AG09309 (cell line): Measurements from ENCODE around the gene STARD3NL.

GRCh38 chr7:37230343-37230616 is 218.4 kb downstream of the ELMO1 start:
- RRBS: no CpG with 5 or more reads among the region's 3 CpGs

DNA sequence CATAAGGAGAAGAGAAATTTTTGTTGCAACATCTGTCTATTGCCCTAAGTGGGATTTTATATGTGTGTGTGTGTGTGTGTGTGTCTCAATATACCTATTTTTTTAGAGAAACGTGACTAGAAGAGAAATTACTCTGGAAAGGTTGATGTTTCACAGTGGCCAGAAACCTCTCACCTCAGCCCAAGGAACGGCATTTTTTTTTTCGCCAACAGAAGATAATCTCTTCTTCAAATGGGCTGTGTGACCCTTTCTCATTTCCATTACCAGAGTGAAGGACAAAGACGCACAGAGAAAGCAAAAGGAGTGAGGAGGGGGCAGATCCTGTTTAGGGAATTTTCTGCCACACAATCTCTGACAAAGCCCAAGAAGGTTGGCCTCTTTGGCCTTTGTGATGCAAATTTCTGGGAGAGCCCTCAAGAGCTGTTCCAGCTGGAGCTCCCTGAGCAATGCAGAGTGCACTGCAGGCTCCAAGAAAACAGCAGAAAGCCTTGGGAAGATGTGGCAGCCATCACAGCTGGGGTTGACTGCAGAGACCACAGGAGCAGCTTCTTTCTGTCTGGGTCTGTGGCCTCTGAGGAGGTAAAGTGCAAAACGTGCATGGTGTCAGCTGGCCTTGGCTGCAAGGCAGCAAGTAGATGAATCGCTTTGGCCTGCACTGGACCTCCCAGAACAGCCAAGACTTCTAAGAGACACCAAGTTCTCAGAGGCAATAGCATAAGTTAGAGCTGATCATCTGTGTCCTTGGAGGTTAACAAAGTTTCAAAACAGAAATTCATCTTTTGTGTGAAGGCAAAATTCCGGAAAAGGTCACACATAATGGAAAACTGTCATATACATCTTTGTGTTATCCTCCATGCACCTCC is 200.3 kb downstream of the ELMO1 start:
- RRBS: no CpG with 5 or more reads among the region's 7 CpGs

GRCh38 chr7:37385510-37386307 is 63.0 kb downstream of the ELMO1 start:
- RRBS: 32% methylated on average over 2 of the region's 12 CpGs

- RRBS: no CpG with 5 or more reads among the region's 7 CpGs
Observed at GRCh38 chr7:37390051-37390389, 58.6 kb downstream of the ELMO1 start.

- RRBS: 71% methylated on average over 2 of the region's 24 CpGs
Observed at GRCh38 chr7:37492123-37492660, 43.5 kb upstream of the ELMO1 start.

GRCh38 chr7:37690151-37690530 is 6.6 kb downstream of the GPR141 start:
- RRBS: no CpG with 5 or more reads among the region's 10 CpGs

GRCh38 chr7:38177584-38178694 is at the start of gene STARD3NL:
STARD3NL (plus strand) TSS chr7:38178245.
- RRBS: 2% methylated on average over 9 of the region's 67 CpGs

DNA sequence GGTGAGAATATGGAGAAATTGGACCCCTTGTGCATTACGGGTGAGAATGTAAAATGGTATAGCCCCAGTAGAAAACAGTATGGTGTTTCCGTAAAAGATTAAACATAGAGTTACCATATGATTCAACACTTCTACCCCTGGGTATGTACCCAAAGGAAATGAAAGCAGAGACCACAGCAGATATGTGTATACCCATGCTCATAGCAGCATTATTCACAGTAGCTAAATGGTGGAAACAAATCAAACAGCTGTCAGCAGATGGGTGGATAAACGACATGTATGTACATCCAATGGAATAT is 42.4 kb downstream of the STARD3NL start:
- RRBS: no CpG with 5 or more reads among the region's 3 CpGs

- RRBS: no CpG with 5 or more reads among the region's 3 CpGs
Observed at GRCh38 chr7:38245480-38245906, 67.4 kb downstream of the STARD3NL start.

GRCh38 chr7:38300149-38300720 is 122.2 kb downstream of the STARD3NL start:
- RRBS: no CpG with 5 or more reads among the region's 10 CpGs

GRCh38 chr7:38306792-38307335 is 128.8 kb downstream of the STARD3NL start:
- RRBS: no CpG with 5 or more reads among the region's 2 CpGs

- RRBS: no CpG with 5 or more reads among the region's 2 CpGs
Observed at GRCh38 chr7:38576402-38576601, 54.9 kb downstream of the AMPH start.

GRCh38 chr7:39085519-39086279 is 108.0 kb downstream of the POU6F2 start:
- RRBS: no CpG with 5 or more reads among the region's 16 CpGs

GRCh38 chr7:39952285-39952854 is 2.3 kb downstream of the CDK13 start:
- RRBS: no CpG with 5 or more reads among the region's 2 CpGs

DNA sequence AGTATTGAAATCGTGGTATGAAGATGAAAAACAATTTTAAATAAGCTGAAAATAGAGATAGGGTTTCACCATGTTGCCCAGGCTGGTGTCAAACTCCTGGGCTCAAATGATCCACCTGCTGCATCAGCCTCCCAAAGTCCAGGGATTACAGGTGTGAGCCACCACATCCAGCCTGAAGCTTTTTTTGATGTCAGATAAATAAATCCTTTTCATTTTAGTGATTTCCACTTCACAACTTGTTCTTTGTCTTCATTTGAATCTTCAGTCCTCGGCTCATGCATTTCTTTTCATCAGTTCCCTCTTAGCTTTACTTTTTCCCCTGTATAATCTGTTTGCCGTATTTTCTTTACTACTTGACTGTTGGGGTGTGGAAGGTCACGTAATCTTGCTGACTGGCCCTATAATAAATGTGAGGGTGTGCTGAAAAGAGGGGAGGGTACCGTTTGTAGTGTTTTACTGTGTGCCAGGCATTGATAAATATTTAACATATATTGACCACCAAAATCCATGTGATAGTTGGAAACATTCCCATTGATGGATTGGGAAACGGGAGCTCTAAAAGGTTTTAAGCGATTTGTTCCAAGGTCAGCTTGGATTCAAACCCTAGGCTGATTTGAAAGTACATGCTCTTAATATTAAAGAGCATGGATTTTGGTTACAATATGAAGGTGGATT is 4.8 kb downstream of the CDK13 start:
- RRBS: no CpG with 5 or more reads among the region's 7 CpGs

GRCh38 chr7:39972377-39972645 is 22.3 kb downstream of the CDK13 start:
- RRBS: no CpG with 5 or more reads among the region's 1 CpG

DNA sequence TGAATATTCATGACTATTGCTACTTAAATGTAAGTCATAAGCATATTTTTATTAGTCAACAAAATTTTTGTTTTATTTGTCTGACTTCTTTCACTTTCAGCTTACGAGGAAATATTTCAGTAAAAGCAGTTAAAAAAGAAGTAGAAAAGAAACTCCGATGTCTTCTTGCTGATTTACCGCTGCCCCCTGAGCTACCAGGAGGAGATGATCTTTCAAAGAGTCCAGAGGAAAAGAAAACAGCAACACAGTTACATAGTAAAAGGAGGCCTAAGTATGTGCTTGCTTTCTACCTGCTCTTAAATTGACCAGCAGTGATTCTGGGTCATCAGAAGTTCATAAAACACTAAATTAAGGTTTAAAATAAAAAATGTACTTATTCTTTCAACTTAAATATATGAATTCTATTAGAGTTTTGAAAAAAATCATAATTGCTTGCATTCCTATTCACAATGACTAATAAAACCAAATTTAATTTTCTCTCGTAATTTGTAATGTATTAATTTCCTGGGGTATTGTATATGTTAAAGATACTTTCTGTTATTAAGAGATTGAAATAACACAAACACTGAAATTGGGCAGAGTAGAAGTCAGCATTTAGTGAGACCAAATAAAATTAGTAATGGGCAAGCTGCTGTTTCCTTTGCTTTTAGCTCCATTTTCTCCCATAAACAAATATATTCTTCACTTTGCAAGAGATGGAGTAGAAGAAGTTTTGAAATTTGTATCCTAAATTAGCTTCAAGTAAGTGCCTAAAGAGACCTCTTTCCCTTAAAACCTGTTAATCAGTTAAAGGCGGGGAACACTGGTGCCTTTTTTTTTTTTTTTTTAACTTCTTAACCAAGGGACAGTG is 47.6 kb downstream of the CDK13 start:
- RRBS: no CpG with 5 or more reads among the region's 5 CpGs

DNA sequence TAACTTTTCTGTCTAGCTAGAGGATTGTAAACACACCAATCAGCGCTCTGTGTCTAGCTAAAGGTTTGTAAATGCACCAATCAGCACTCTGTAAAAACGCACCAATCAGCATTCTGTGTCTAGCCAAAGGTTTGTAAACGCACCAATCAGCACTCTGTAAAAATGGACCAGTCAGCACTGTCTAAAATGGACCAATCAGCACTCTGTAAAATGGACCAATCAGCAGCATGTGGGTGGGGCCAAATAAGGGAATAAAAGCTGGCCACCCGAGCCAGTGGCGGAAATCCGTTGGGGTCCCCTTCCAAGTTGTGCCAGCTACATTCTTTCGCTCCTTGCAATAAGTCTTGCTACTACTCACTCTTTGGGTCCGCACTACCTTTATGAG is 83.8 kb downstream of the SUGCT start:
- RRBS: no CpG with 5 or more reads among the region's 8 CpGs

DNA sequence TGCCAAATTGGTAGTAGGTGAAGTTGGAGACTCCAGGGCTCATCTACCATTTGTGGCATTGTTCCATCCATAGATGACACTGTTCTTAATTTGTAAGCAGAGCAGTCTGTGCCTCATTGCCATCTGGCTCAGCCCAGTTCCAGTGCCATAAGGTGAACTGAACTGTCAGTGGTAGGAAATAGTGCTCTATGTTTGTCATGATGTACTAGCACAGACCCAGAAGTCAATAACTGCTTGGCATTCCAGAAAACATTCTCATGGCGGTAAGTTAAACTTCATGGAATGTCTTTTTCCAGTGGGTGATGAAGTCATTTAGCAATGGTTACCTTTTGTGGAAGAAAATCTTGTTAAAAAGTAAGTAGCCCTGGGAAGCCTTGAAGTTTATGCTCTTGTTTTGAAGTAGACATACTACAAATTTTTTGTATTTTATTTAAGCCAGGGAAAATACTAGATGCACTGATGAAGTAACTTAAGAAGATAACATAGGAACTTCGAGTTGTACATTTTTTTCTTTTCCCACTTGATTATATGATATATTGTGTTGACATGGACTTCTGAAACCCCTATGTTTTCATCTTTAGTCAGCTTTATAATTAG is 302.8 kb downstream of the SUGCT start:
- RRBS: no CpG with 5 or more reads among the region's 2 CpGs

DNA sequence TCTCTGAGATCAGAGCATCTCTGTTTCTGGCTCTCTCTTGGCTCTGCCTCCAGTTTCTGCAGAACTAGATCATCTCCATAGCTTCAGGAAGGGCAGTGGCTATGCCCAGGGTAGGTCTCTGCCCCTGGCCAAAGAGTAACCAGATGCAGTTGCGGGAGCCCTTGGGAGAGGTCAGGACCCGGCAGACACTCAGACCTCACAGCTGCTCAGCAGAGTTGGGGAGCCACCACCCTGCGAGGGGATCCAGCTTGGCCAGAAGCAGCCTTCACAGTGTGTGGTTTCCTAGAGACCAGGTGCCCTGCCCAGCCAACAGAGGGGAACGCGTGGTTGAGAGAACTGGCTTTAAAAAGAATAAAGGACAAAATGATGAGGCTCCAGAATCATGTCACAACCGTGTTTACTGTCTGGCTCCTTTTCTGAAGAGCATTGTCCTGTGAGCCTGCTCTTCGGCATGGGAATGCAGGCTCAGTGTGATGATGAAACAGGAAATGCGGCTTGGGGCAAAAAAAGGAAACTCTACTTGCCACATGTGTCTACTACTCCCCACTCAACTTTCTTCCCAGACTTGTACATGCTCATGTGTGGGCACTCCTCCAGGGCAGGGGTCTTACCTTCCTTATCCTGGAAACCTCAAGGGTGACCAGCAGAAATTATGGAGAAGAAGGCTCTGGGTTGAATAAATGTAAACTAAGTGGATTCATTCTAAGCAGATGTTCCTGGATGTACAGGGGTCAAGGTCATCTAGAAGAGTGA is 243.1 kb downstream of the INHBA start:
- RRBS: no CpG with 5 or more reads among the region's 8 CpGs